Keratinocyte (primary cell): ENCODE data around the genes FBXW7 and RBM46.

DNA sequence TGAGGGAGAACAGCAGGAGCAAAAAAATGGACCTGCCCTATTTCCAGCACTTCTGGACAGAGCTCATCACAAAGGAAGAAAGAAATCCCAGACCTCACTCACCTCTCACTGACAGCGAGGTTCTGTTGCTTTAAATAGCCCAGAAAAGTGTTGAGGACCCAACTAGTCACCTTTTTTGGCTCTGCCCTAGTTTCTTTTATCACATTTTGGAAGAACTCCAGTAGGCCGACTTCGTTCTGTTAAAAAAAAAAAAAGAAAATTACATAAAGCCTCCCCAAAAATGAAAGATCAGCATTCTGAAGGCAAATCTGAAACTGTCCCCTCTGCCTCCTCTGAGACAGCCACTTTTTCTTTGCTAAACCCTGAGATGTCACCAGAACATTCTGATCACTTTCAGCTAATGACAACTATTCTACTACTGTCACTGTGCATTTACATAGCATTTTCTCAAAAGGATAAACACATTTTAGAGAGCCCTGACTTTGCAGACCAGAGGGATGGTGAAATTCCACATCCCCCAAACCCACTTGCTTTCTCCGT lies 72.2 kb downstream of the GATB start:
CAGE:
- cytosol, long polyA minus RNA, result start-site peak on the minus strand centred at position 190 of the sequence, 14 bp wide, 5 reads
- cytosol, long polyA plus RNA, result no peak
- long polyA plus RNA, result no peak
- nucleus, long polyA minus RNA, result no peak
- nucleus, long polyA plus RNA, result no peak

GRCh38 chr4:151799116-151799475 lies 38.3 kb upstream of the GATB start:
CAGE:
- cytosol, long polyA minus RNA, result no peak
- cytosol, long polyA plus RNA, result no peak
- long polyA plus RNA, result no peak
- nucleus, long polyA minus RNA, result no peak
- nucleus, long polyA plus RNA, result no peak

DNA sequence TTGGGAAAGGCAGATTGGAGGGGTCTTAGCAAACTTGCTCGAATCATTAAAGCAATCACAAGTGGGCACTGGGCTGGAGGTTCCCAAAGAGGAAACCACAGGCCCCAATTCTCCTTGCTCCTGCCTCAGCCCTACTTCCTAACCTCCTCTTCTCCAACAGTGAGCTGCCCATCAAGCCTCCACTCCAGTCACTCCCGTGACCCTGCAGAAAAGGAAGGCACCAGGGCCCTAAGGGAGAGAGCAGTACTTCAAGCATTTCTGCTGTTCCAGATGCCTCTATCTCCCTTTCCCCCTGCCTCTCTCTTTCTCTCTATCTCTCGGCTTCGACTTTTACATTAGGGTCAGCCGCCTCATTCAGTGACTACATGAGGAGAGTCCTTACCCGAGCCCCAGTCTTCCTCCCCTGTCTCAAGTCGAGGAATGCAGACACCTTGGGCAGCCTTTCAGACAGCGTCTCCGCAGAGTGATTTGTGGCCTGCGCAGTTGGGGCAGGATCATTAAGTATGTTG lies 311.9 kb upstream of the GATB start:
CAGE:
- cytosol, long polyA minus RNA, result no peak
- cytosol, long polyA plus RNA, result no peak
- long polyA plus RNA, result no peak
- nucleus, long polyA minus RNA, result no peak
- nucleus, long polyA plus RNA, result no peak

DNA sequence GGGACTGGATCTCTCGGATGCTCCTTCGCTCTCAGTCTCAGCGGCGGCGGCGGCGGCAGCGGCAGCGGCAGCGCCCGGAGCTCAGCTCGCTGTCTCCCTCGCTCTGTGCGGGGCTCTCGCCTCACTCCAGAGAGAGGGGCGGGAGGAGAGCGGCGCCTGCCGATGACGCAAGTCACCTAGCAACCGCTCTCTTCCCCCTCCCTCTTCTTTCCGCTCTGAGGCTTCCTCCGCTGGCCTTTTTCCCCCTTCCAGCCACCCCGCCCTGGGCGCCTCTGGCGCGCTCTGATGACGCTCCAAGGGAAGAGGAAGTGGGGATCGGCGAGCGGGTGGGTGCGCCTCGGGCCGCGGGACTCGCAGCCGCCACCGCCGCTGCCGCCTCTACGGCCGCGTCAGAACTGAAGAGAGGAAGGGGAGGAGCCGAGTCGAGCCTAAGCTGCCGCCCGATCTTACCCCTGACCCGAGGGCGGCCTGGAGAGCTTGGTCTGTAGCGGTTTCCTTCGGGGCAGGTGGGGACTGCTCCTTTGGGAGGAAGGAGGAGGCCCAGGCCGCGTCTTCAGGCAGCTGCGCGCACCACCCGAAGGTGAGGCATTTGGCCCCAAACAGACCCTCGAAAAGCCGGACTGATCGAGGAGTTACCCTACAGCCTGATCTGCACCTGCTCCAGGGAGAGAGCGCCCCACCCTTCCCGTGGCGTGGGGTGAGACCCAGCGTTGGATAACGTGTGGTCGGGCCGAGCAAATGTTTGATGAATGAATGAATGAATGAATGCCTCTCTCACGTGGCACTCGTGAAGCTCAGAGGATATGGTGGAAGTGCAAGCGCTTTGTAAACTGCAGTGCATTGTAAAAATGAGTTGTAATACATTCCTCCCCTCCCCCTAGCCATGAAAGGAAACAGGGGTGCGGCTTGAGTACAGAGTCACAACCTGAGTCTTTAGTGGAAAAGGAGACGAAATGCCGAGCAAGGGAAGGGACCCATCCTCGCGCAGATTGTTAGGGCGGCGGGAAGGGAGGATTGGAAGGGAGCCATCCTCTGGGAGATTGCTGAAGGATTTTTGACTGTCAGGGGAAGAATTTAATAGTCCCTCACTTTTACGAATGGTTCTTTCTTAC lies at the start of gene FBXW7:
Gene FBXW7, minus strand, starts transcription at position 134 of the 1,112 bp plus-strand sequence.
CAGE:
- cytosol, long polyA minus RNA, result no peak
- cytosol, long polyA plus RNA, result no peak
- long polyA plus RNA, result no peak
- nucleus, long polyA minus RNA, result start-site peak on the minus strand centred at position 117 of the sequence, 40 bp wide, 36 reads
- nucleus, long polyA plus RNA, result start-site peak on the minus strand centred at position 147 of the sequence, 236 bp wide, 32 and 54 reads in 2 replicates

GRCh38 chr4:152663068-152663907 lies 16.5 kb downstream of the TMEM154 start:
CAGE:
- cytosol, long polyA minus RNA, result no peak
- cytosol, long polyA plus RNA, result no peak
- long polyA plus RNA, result no peak
- nucleus, long polyA minus RNA, result no peak
- nucleus, long polyA plus RNA, result no peak

CAGE:
- cytosol, long polyA minus RNA, result no peak
- cytosol, long polyA plus RNA, result no peak
- long polyA plus RNA, result no peak
- nucleus, long polyA minus RNA, result no peak
- nucleus, long polyA plus RNA, result no peak
Observed at GRCh38 chr4:152991910-152992540, 55.9 kb downstream of the FHDC1 start.

CAGE:
- cytosol, long polyA minus RNA, result no peak
- cytosol, long polyA plus RNA, result no peak
- long polyA plus RNA, result no peak
- nucleus, long polyA minus RNA, result no peak
- nucleus, long polyA plus RNA, result no peak
Observed at GRCh38 chr4:153083226-153084158, 120.8 kb upstream of the TRIM2 start.

GRCh38 chr4:153242268-153243000 lies 38.2 kb downstream of the TRIM2 start:
CAGE:
- cytosol, long polyA minus RNA, result no peak
- cytosol, long polyA plus RNA, result no peak
- long polyA plus RNA, result no peak
- nucleus, long polyA minus RNA, result no peak
- nucleus, long polyA plus RNA, result no peak

DNA sequence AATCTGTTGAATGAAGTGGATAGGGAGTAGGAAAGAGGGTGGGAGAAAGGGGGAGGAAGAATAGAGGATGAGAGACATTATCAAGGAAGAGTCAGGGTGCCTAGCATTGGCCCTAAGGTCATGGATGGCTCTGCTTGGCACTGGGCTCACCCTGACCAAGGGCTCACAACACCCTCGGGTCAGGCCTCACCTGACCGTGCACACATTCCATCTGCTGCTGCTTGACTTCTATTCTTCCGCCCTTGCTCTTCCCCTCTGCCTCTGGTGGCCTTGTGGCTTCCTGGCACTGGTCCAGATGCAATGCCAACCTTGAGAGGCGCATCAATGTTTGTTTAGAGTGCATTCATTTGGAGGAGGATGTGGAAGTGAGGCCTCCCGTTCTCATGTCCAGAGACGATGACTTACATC lies 42.4 kb downstream of the TRIM2 start:
CAGE:
- cytosol, long polyA minus RNA, result no peak
- cytosol, long polyA plus RNA, result no peak
- long polyA plus RNA, result no peak
- nucleus, long polyA minus RNA, result no peak
- nucleus, long polyA plus RNA, result no peak

DNA sequence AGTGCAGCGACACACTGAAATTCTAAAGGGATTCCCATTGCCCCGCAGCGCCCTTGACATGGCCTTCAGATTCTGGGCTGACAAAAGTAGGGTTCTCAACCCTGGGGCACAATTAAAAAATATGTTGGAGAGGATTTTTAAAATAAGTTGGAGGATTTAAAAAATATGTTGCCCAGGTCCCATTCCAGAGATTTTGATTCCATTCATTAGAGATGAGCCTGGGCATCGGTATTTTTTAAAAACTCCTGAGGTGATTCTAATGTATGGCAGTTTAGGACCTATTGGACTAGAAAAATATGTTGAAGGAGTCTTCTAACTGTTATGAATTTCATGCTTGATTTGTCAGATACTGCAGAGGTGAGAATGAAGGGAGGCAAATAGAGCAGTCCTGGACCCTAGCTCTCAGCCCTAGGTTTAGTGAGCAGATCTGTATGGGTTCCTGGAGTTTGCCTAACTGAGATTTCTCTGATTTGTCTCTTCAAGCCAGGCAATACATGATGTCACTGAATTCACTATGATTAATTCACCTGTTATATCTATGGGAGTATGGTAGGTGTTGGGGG lies 2.5 kb downstream of the MND1 start:
CAGE:
- cytosol, long polyA minus RNA, result no peak
- cytosol, long polyA plus RNA, result no peak
- long polyA plus RNA, result no peak
- nucleus, long polyA minus RNA, result no peak
- nucleus, long polyA plus RNA, result no peak

CAGE:
- cytosol, long polyA minus RNA, result no peak
- cytosol, long polyA plus RNA, result no peak
- long polyA plus RNA, result no peak
- nucleus, long polyA minus RNA, result no peak
- nucleus, long polyA plus RNA, result no peak
Observed at GRCh38 chr4:153468545-153469045, 2.4 kb downstream of the TMEM131L start.

DNA sequence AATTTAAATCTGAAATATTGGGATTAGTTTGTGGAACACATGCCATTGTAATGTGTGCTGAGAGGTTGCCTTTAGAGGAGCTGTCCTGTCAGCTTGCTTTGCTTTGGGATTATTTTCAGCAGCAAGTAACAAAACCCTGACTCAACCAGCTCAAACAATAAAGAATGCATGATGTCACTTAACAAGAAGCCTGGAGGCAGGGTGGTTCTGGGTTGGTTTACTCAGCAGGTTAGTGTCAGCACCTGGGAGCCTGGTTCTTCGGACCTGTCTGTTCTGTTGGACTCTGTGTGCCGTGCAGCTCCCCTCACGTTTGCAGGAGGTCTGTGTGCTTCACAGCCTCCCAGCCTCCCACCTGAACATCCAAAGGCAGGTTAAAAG lies 20.1 kb downstream of the TMEM131L start:
CAGE:
- cytosol, long polyA minus RNA, result no peak
- cytosol, long polyA plus RNA, result no peak
- long polyA plus RNA, result no peak
- nucleus, long polyA minus RNA, result no peak
- nucleus, long polyA plus RNA, result no peak

GRCh38 chr4:153507333-153507939 lies 41.3 kb downstream of the TMEM131L start:
CAGE:
- cytosol, long polyA minus RNA, result no peak
- cytosol, long polyA plus RNA, result no peak
- long polyA plus RNA, result no peak
- nucleus, long polyA minus RNA, result no peak
- nucleus, long polyA plus RNA, result no peak

DNA sequence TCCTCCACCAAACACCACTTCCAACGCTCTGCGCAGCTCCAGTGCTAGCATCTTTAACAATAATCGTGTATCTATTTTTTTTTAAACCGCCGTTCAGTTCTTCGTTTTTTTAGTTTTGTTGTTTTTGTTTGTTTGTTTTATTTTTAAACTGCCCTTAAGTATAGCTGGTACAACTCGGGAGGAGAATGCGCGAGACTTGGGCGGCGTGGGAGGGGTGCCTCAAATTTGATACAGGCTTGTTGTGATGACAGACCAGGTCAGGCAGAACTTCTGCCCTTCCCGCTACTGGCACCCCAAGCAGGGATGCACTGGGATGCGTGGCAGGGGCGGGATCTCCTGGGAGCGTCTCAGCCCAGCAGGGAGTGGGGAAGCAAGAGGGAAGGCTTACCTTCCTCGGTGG lies 937 bp downstream of the SFRP2 start:
CAGE:
- cytosol, long polyA minus RNA, result no peak
- cytosol, long polyA plus RNA, result no peak
- long polyA plus RNA, result no peak
- nucleus, long polyA minus RNA, result no peak
- nucleus, long polyA plus RNA, result no peak

GRCh38 chr4:154560065-154560777 lies 2.6 kb upstream of the FGB start:
CAGE:
- cytosol, long polyA minus RNA, result no peak
- cytosol, long polyA plus RNA, result no peak
- long polyA plus RNA, result no peak
- nucleus, long polyA minus RNA, result no peak
- nucleus, long polyA plus RNA, result no peak

DNA sequence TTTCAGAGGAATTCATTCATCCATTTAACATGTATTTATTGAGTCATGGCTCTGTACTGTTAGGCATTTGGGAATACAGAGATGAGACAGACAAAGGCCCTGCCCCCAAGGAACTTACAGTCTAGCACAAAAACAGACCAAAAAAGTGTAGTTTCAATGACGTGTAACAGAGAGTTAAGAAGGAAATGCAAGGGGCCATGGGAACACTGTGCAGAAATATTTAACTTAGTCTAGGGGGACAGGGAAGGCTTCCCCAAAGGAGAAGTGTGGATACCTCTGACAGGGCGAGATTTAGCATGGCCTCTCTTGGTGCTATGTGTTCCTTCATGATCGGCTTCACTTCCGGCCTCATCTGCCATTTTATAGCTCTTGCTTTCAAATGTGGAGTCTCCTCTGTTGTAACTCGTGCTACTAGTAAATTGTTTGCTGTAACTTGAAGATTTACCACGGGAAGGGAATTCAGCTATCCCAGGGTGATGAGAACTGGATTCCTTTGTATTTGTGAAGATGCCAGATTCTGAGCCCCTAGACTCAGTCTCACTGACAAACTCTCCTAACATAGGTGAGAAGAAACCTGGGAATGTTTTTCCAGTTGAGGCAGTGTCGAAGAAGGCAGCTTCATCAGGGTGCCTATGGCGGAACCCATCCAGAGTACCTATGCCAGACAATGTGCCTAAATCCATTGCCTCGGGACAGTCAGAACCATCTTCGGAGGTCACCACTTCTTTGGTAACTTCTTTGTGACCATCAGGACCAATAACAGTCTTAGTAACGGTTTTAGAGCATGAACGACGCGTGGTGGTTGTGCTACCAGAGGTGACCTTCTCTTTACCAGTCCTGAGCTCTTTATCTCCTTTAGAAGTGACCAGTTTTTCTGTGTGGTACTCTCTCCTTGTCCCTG lies 5.0 kb downstream of the FGA start:
CAGE:
- cytosol, long polyA minus RNA, result no peak
- cytosol, long polyA plus RNA, result no peak
- long polyA plus RNA, result no peak
- nucleus, long polyA minus RNA, result no peak
- nucleus, long polyA plus RNA, result no peak

CAGE:
- cytosol, long polyA minus RNA, result no peak
- cytosol, long polyA plus RNA, result no peak
- long polyA plus RNA, result no peak
- nucleus, long polyA minus RNA, result no peak
- nucleus, long polyA plus RNA, result no peak
Observed at GRCh38 chr4:154598038-154598886, 7.7 kb upstream of the FGA start.

DNA sequence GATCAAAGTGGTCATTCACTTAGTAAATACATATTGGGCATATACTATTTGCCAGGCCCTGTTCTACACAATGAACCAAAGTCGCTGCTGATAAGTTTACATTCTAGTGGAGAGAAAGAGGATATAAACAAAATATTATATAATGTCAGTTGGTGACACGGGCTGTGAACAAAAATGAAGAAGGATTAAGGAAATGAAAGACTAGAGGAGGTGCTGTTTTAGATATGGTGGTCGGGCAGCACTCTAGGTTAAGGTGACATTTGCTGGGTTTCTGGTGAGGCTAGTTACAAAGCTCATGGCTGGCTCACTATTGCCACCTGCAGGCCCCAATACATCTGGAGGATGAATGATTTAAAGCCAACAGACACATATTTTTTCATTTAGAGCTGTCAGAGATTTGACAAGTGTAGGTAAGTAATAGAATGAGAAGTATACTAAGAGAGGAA lies 6.2 kb upstream of the FGG start:
CAGE:
- cytosol, long polyA minus RNA, result no peak
- cytosol, long polyA plus RNA, result no peak
- long polyA plus RNA, result no peak
- nucleus, long polyA minus RNA, result no peak
- nucleus, long polyA plus RNA, result no peak

GRCh38 chr4:154781187-154781469 lies at the start of gene RBM46:
RBM46 (plus strand) TSS chr4:154781272.
CAGE:
- cytosol, long polyA minus RNA, result no peak
- cytosol, long polyA plus RNA, result no peak
- long polyA plus RNA, result no peak
- nucleus, long polyA minus RNA, result no peak
- nucleus, long polyA plus RNA, result no peak

GRCh38 chr4:155107080-155107545 lies 101.3 kb upstream of the NPY2R start:
CAGE:
- cytosol, long polyA minus RNA, result no peak
- cytosol, long polyA plus RNA, result no peak
- long polyA plus RNA, result no peak
- nucleus, long polyA minus RNA, result no peak
- nucleus, long polyA plus RNA, result no peak